Mesenchymal stem cell of the bone marrow (primary cell): ENCODE measurements around the genes EIF2B2, MLH3, ZC2HC1C, BATF and ESRRB.

- CAGE, long polyA plus RNA, result no peak
These were observed at the start of gene EIF2B2 for GRCh38 chr14:75002253-75003207. Gene EIF2B2, plus strand, starts transcription at chr14:75002921.

GRCh38 chr14:75050735-75051889, at the start of gene MLH3:
Gene MLH3, minus strand, starts transcription at chr14:75051467.
- CAGE, long polyA plus RNA, result no peak

GRCh38 chr14:75068943-75070164, at the start of gene ZC2HC1C:
Gene ZC2HC1C, plus strand, starts transcription at chr14:75069641.
- CAGE, long polyA plus RNA, result no peak

DNA sequence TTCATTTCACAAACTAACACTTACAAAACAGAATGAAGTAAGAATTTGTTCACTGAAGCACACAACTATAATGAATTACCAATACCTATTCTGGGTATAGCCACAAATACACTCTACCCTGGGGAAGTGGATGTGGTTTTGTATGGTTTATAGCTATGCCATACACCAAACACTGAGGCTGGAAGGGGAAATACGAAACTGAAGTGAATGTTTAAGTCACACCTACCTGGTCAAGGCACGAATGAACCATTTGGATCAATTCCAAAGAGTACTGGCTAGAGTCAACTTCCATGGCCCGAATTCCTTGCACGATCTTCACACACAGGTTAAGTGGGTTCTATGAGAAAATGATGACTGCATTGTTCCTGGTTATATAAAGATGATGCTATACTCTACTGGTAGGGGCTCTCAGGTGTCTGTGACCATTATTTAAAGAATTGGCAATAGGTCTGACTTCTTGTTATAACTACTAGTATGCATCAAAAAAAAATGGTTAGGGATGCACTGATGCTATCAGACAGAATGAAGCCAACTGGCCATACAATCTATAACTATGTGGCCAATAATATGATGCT, 12.8 kb downstream of the NEK9 start:
- CAGE, long polyA plus RNA, result no peak

DNA sequence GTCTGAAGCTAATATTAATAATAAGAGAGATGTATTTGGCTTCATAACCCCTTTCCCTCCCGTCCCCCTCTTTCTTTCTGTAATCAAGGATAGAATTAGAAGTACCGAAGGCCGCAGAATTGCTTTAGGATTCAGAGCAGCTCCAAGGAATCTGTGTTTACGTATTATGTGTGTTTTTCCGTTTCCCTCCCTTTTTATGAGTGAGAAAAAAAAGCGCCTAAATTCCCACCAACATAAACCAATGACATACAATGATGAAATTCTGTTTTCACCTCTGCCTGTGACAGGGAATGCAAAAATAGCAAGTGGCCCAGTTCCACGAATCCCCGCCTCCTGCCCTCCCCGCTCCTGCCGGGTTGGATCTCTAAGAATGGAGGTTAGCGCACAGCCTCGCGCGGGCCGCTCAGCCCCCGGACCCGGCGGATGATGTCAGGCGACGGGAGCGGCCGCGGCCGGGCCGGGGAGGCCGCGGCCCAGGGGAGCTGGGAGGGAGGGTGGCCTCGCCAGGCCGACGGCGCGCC, 1.9 kb upstream of the FOS start:
- CAGE, long polyA plus RNA, result no peak

GRCh38 chr14:75280235-75280372, 1.5 kb downstream of the FOS start:
- CAGE, long polyA plus RNA, result no peak

- CAGE, long polyA plus RNA, result no peak
These were observed 4.4 kb downstream of the FOS start for GRCh38 chr14:75282673-75283795.

DNA sequence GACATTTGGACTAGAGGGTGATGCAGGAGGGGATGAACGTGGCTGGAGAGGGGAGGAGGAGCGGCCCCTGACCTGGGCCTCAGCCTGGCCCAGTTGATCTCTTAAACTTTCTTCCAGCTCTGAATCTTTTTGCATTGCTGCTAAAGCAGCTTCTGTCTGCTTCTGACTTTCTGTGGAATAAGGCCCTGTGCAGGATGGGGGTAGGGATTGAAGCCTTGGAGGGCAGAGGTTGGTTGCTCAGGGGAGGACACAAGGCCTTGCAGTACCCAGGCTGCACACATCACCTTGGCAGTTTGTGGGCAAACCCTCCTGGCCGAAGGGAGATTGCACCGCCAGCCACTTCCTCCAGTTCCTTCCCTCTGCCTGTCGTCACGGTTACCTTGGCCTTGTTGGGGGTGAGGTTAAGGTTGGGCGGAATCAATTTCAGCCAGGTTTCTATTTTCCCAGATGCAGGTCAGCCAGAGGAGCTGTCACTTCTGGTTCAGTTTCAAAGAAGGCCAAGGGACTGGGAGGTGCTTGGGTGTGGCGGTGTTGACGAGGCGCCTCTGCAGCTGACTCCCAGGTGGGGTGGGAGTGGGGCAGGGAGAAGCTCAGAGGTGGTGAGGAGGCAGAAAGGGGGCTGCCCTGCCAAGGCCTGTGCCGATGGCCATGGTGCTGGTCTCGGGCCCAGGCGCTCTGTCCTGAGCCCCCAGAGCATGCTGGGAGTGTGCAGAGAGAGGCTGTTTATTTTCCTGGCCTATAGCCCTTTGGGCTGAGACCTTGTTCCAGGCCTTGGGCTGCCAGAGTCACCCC, 31.3 kb downstream of the JDP2 start:
- CAGE, long polyA plus RNA, result no peak

DNA sequence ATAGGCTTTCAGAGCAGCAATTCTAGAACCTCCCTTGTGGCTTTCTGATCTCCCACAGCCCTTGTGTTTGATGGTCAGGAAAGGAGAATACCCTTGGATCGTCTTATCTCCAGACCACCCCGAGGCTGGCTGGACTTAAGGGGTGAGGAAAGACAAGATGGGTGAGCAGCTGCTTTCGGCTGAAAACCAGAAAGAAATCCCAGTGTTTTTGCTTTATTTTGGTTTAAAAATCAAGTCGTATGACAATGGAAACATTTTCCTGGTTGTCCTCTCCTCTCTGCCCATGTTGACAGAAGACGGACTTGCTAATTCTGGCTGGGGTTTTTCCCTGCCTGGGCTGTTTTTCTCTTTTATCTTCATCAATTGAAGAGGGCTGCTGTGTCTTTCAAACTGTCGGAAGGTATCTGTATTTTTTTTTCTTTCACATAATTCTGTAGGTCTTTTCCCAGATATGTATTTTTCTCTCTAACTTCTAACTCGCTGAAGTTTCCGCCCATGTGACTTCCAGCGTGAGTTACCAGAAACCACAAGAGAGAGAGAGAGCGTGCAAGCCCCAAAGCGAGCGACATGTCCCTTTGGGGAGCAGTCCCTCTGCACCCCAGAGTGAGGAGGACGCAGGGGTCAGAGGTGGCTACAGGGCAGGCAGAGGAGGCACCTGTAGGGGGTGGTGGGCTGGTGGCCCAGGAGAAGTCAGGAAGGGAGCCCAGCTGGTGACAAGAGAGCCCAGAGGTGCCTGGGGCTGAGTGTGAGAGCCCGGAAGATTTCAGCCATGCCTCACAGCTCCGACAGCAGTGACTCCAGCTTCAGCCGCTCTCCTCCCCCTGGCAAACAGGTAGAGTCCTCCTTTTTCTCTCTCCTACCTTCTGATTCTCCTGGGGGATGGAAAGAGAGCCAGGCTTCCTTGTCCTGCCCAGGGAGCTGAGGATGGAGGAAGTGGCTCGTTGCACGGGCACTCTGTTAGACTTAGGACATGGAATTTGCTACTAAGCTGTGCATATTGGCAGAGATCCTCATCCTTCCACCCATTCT, at the start of gene BATF:
Gene BATF, plus strand, starts transcription at position 556 of the 1,029 bp plus-strand sequence.
- CAGE, long polyA plus RNA, result no peak

- CAGE, long polyA plus RNA, result no peak
These were observed 13.9 kb downstream of the ERG28 start for GRCh38 chr14:75646750-75647234.

- CAGE, long polyA plus RNA, result no peak
These were observed 9.3 kb downstream of the ERG28 start for GRCh38 chr14:75651293-75651940.

GRCh38 chr14:75711526-75712573, 50.8 kb downstream of the TTLL5 start:
- CAGE, long polyA plus RNA, result no peak

DNA sequence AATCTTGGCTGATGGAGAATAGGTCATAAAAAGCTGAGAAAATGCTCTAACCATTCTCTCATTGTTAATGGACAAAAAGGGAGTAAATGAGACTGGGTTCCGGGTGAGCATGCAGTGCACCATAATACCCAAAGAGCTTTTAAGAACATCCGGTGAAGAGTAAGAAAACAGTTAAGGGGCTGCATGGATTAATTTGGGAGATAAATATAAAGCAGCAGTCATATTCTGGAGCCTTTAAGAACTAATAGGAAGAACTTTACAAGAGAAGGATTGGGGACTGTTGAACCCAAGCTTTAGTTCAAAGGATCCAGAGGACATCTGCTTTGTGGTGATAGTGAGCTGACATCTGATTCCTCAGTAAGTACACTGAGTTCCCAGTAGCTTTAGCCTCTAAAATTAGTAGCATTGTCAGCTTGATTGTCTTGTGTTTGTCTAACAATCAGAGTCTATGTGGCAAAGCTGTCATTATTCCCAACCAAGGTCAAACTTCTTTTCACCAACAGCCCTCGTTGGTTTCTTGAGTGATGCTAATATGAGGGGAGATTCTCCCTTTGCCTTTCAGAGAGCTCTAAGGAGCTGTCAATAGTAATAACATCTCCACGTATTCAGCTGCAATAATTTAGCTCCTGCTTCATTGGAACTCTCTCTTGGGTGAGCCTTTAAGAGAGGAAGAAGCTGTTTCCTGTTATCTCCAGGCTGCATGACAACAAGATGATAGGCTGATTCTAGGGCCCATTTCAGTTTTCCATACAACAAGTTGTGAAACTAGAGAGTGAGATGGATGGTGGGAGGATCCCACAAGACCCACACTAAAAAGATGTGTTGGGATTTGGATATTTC, 46.8 kb downstream of the TGFB3 start:
- CAGE, long polyA plus RNA, result no peak

GRCh38 chr14:75984411-75985313, 901 bp upstream of the IFT43 start:
- CAGE, long polyA plus RNA, result no peak

GRCh38 chr14:76375870-76376486, at the start of gene ESRRB:
Gene ESRRB, plus strand, starts transcription at chr14:76376137.
- CAGE, long polyA plus RNA, result no peak

GRCh38 chr14:76473218-76473968, 97.5 kb downstream of the ESRRB start:
- CAGE, long polyA plus RNA, result no peak

GRCh38 chr14:76772704-76773412, 11.6 kb downstream of the VASH1 start:
- CAGE, long polyA plus RNA, result no peak

DNA sequence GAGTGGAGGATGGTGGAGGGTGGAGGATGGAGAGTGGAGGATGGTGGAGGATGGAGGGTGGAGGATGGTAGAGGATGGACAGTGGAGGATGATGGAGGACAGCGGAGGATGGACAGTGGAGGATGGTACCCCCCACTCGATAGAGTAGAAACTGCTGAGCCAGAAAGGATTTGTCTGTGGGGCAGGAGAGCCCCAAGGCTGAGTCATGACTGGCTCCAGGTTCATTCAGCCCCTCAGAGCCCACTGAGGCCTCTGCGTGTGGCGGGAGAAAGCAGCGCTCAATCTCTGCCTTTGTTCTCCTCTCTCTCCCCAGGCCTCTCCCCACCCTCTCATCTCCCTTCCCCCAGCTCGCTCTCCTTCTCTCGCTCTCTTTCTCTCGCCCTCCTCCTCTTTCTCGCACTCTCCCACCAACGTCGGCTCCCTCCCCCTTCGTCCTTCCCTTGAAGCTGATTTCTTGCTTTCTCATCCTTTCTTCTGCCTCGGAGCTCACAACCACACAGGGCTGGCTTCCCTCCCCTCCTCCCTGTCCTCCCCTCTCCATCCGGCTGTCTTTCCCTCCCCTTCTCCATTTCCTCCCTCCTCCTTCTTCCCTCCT, 96.3 kb downstream of the LRRC74A start:
- CAGE, long polyA plus RNA, result no peak

GRCh38 chr14:76939852-76940164, 88.7 kb downstream of the IRF2BPL start:
- CAGE, long polyA plus RNA, result no peak

GRCh38 chr14:76961578-76962278, 66.8 kb downstream of the IRF2BPL start:
- CAGE, long polyA plus RNA, result no peak